M059J (cell line): ENCODE data around the genes OR51D1, OR51L1, OR52A1, OR51B5, OR51Q1, TRIM34, TRIM22, OR52L1, OR56A4, CNGA4 and TPP1.

- RAMPAGE, long total RNA = no peak
These were observed 1.0 kb downstream of the TRIM68 start for GRCh38 chr11:4606862-4607539.

DNA sequence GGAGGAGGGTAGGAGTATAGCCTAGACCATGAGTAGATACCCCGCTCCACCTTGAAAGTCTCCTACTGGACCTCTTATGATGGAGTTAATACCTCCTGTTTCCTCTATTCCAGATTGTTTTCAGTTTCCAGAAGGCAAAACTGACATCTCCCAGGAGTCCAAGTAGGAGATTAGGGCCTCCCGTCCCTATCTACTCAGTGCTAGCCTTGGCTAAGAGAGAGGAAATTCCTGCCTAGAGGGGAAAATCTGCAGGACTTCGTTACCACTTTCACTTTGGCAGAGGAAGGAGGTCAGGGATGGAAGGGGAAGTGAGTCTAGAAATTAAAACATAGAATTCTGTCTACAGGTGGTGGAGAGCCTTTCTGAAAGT is 2.2 kb upstream of the TRIM68 start:
- RAMPAGE, long total RNA = no peak

- RAMPAGE, long total RNA = no peak
These were observed at the start of gene OR51D1 for GRCh38 chr11:4637105-4637619. Gene OR51D1, plus strand, starts transcription at chr11:4637477.

GRCh38 chr11:4994613-4995040 is at the start of gene OR51L1:
Gene OR51L1, plus strand, starts transcription at chr11:4994851.
- RAMPAGE, long total RNA = no peak

- RAMPAGE, long total RNA = no peak
These were observed 6.9 kb upstream of the OR52E2 start for GRCh38 chr11:5066328-5066668.

DNA sequence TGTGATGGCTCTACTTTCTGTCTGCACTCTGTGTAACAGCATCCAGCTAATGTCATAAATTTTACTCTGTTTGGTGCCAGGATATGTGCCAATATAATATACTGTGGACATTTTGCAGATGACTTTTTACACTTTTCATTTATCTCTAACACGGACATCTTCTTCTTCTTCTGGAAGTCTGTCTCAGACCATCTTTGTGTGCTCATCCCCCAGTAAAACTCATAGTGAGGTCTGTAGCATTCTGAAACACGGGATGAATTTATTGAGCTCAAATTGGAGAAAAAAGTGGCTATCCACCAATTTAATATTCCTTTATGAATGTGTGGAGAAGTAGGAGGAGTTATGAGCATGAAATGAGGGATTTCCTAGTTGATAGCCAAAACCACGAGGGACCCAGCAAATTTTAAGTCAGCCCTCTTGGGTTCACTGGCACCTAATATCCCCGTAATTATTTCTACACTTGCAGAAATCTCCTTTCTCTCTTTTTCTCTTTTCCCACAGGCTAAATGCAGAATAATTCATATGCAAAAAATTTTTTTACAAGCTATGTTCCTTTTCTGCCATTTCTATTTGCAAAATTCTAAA is at the start of gene OR52A1:
OR52A1 (minus strand) TSS at position 260 of the 585 bp plus-strand sequence.
- RAMPAGE, long total RNA = no peak

- RAMPAGE, long total RNA = no peak
These were observed at the start of gene OR51B5 for GRCh38 chr11:5343389-5343711. Gene OR51B5, minus strand, starts transcription at chr11:5343524.

DNA sequence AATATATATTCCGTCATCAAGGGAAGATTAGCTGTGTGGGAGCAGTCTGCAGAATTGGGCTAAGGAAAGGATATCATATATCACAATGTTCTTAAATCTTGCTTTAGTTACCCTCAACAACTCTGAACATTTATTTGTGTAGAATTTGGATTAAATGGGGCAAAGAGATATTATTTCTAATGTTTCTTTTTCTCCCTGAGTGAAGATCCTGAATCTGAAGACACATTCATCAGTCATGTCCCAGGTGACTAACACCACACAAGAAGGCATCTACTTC is at the start of gene OR51Q1:
OR51Q1 (plus strand) TSS at position 146 of the 277 bp plus-strand sequence.
- RAMPAGE, long total RNA = no peak

- RAMPAGE, long total RNA = no peak
These were observed at the start of gene TRIM34 for GRCh38 chr11:5624580-5625322. Gene TRIM34, plus strand, starts transcription at chr11:5625001.

DNA sequence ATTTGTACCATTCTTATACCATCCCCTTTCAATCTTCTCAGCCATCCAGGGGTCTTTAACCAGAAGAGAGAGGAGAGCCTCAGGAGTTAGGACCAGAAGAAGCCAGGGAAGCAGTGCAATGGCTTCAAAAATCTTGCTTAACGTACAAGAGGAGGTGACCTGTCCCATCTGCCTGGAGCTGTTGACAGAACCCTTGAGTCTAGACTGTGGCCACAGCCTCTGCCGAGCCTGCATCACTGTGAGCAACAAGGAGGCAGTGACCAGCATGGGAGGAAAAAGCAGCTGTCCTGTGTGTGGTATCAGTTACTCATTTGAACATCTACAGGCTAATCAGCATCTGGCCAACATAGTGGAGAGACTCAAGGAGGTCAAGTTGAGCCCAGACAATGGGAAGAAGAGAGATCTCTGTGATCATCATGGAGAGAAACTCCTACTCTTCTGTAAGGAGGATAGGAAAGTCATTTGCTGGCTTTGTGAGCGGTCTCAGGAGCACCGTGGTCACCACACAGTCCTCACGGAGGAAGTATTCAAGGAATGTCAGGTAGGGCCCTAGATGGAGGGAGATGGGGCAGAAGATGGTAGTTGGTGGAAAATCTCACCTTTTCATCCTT is 7.5 kb downstream of the TRIM34 start:
- RAMPAGE, long total RNA = no peak

DNA sequence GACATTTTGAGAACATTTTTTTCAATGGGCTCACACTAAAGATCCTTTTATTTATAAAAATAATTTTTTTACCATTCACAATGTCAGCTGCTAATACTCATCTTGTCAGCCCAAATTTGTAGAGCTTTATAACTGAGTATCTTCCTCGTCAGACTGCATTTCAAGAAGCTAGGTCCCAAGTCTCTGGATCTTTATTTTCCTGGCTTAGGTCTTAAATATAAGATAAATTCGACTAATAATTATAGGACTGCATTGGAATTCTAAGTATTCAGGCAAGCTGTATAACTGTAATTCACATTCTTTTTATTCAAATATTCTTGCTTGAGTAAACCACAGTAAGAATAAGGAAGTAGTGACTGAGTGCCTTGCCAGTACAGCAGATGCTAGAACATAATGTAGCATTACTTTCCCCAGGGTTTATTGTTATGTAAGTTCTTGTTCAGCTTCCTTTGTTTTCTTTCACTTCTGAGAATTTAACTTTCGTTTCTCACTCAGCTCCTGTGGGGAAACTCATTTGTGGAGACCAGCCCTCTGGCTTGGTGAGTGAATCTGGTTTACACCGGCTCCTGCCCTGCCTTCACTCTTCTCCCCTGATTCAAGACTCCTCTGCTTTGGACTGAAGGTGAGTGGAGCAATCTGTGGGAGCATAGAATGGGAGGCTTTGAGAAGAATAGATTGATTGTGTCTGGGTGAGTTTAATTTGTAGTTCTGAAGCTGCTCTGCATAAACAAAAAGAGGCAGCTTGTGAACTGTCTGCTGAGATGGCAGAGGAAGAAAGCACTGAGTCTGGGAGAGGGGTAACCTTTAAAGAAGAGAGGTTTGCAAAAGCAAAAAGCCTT is at the start of gene TRIM22:
TRIM22 (plus strand) TSS at position 513 of the 839 bp plus-strand sequence.
- RAMPAGE, long total RNA = start-site peak on the plus strand centred at position 565 of the sequence, 57 bp wide, 101 and 53 reads in 2 replicates

GRCh38 chr11:5700245-5700870 is 10.8 kb downstream of the TRIM22 start:
- RAMPAGE, long total RNA = no peak

DNA sequence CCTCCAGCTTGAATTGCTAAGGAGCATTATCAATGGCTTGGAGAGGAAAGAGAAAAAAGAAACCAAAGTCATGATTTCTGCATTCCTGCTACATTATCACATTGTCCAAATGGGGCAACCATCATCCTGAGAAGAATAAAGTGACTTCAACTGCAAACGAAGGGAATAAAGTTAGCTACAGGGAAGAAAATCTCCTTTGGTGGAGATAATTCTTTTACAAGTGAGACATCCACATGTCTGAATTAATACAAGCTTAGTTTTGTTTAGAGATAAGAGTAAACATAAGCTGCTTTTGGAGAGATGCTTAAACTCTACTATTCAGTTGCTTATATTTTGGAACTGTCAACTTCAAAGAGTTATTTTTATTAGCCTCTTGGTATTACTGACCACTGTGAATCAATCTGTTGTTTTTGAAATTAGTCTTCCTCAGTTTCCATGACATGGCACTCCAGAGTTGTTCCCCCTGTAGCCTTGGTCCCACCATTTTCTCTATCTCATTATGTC is at the start of gene OR52L1:
OR52L1 (minus strand) TSS at position 127 of the 504 bp plus-strand sequence.
- RAMPAGE, long total RNA = no peak

GRCh38 chr11:6006828-6007360 is at the start of gene OR56A4:
Gene OR56A4, minus strand, starts transcription at chr11:6006946.
- RAMPAGE, long total RNA = no peak

- RAMPAGE, long total RNA = no peak
These were observed at the start of gene CNGA4 for GRCh38 chr11:6238750-6239290. Gene CNGA4, plus strand, starts transcription at chr11:6239089.

DNA sequence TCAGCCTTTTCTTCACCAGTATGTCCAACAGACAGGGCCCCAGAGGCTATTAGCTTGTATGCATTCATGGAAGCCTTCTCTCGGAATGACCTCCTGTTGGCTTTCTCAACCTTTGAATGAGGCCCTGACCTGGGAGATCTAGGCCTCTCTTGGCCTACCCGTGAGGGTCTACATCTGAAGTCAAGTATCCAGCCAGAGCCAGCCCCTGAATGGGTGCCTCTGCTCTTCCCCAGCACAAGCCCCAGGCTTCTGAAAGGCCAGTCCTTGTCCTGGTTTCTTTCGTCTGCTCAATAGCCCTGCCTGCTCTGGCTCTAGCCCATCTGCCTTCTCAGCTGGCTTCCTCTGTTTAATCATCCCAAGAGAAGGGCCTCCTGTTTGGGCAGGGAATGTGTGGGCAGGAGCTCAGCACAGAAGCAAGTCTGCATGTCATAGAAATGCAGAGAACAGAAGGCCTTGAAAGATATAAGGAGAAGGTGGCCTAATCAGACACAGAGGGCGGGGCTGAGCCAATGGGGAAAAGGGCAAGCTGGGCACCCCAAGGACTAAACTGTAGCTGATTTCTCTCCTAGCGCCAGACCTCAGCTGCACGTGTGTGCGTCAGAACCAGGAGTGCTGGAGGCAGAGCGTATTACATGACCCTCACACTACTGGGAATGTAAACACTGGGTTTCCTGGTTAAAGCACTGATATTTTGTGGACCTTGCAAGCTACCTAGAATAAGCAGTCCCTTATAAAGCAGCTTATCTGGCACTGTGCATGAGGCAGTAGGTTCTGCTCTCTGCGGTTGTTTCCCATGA is 7.7 kb upstream of the CCKBR start:
- RAMPAGE, long total RNA = no peak

GRCh38 chr11:6391122-6392259 is 1.2 kb downstream of the SMPD1 start:
- RAMPAGE, long total RNA = no peak

DNA sequence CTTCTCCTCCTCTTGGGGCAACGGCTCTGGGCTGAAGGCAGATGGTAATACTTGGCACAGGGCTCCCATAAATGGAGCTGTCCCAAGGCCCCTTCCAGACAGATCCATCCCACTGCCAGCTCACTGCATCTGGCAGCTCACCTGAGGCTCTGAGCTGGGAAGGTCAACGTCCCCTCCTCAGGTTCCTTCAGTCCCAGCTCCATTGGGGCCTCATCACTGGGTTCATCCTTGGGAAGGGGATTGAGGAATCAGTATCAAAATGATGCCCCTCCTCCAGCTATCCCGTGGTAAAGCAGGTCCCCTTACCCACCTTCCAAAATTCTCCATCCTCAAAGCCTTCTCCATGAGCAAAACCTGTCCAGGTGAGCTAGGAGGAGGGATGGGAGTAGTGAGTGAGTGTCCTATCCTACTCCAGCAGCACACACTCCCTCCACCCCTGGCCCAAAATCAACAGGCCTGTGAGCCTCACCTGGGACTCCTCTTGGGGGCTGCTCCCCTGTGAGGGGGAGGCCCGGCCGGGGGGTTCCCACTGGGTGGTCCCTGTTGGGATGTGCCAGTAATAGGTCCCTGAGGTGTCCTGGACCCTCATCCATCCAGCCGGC is 13.0 kb downstream of the SMPD1 start:
- RAMPAGE, long total RNA = no peak

DNA sequence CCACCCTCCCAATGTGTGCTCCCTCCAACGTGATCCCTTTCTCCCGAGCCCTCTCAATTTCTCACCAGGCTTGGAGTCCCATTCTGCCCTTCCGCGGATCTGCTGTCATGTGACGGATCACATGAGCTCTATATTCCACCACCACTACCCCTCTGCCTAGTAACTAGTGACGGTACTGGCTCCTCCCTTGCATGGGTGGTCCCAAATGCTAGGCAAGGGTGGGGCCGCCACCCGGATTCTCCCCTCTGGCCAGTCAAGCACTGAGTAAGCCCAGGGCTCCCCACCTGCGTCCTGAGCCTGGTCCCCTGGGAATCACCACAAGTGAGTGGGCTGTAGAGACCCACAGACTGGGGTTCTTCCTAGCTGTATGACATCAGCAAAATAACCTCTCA is at the start of gene TPP1:
TPP1 (minus strand) TSS at position 104 of the 392 bp plus-strand sequence.
- RAMPAGE, long total RNA = no peak

DNA sequence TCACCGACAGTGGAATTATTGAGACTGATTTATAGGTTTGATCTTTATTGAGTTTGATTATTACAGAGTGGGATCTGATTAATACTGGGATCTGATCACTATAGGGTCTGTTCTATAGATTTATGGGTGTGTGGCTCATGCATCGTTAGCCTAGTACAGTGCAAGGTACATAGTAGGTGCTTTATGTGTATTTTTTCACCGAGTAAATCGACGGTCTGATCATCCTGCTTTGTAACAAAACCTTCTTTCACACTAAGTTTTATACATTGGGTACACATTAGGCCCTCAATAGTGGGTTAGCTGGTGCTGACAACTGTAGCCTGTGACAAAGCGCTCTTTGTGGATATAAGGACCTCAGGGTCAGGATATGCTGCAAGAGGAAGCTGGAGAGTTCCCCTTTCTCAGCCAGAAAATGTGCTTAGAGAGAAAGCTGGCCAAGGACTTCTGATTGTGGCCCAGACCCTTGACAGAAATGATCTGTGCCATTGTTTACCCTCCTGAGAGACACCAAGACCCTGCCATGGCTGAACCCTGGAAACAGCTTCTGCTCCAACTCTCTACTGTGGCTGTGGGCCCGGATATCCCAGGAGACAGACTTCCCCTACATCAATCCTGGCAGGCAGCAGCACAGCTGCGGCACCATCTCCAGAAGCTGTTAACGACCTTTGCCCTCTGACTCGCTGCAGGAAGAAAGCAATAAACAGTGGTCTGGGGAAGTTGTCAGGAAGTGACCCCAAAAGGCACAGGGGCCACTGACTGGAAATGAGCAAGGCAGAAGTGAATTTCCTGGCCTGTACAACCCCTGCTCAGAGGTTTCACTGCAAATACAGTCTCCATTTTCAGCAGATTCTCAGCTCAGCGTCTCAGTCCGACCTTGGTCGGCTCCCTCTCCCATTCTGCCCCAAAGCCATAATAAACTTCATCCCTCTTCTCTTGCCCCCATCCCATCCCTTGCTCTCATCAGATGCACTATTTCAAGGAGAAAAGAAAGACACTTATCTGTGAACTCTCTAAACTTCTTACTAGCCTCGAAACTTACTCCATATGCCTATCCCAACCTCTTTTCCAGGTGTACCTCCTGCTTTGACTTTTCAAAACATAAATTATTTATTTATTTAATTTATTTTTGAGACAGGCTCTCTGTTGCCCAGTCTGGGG is 16.3 kb upstream of the TPP1 start:
- RAMPAGE, long total RNA = no peak